BE2C (cell line): ENCODE results near the genes HSF5, TRIM37 and SMG8.

- RRBS = no CpG with 5 or more reads among the region's 15 CpGs
Measured at GRCh38 chr17:58003247-58004598, 3.3 kb downstream of the SRSF1 start.

- RRBS = under 1% methylated on average over 26 of the region's 57 CpGs
Measured at GRCh38 chr17:58083764-58084345, 636 bp downstream of the DYNLL2 start.

GRCh38 chr17:58305191-58305759 lies 23.3 kb downstream of the TSPOAP1 start:
- RRBS = 21% methylated on average over 3 of the region's 10 CpGs

- RRBS = no CpG with 5 or more reads among the region's 5 CpGs
Measured at GRCh38 chr17:58329646-58330060, 1.1 kb upstream of the TSPOAP1 start.

GRCh38 chr17:58330061-58330543 lies 1.5 kb upstream of the TSPOAP1 start:
- RRBS = no CpG with 5 or more reads among the region's 3 CpGs

DNA sequence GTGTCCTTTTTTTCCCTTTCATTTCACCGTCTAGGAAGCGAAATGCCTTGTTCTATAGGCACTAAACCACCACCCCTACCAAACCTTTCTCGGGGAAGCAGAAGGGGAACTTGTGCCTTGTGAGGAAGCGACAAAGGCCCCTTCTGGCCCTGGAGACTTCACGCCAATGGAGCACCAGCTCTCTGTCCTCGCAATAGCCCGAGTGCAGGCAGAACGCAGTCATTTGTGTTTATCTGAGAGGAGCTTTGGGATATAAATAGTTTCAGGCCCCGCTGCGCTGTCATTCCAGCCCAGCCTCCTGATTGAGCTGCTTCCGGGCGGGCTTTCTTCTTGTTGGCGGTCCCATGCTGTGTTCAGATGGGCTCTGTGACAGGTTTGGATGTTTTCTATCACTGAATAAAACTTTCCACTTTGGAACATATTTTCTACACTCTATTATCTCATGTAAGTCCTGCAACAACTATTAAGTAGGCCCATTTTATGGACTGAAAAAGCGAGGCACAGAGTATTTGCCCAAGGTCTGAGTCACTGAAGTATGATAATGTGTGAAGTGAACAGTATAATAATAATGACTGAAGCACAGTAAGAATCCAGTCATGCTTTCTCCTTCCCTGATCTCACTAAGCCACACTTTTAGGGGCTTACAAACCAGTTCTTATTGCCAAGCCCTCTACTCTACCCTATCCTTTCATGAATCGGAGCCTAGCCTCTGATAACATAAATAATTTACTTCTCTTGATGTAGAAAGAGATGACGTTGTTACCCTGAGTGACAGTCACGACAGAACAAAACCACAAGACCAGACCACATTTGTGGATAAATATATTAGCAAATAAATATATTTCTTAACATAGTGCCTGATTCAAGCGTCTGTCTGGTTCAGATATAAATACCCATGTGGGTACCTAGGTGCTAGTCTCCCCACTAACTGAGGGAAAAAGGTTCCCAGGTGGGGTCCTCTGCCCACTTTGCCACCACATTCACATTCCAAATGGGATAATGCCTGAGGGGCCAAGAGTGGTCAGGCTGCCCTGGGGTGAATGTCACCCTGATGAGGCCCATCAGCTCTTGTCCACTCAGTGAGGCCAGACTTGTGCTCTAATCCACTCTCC lies 1.2 kb upstream of the SUPT4H1 start:
- RRBS = no CpG with 5 or more reads among the region's 18 CpGs

GRCh38 chr17:58414564-58414989 lies 2.8 kb downstream of the RNF43 start:
- RRBS = no CpG with 5 or more reads among the region's 3 CpGs

GRCh38 chr17:58488166-58488629 lies at the start of gene HSF5:
TSS of gene HSF5 (minus strand) at chr17:58488408.
- RRBS = 93% methylated on average over 7 of the region's 54 CpGs

- RRBS = 1% methylated on average over 41 of the region's 88 CpGs
Measured at GRCh38 chr17:58531426-58532732, 12.2 kb downstream of the SEPTIN4 start.

DNA sequence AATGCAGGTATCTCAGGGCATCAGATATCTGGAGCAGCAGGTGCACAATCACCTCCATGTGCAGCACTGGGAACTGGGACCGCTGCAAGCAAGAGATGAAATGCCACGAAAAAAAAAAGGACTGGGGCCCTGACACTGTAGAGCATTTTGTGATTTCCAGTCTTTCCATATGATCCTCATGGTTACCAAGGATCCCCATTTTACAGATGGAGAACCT lies 67.0 kb upstream of the SEPTIN4 start:
- RRBS = no CpG with 5 or more reads among the region's 2 CpGs

- RRBS = no CpG with 5 or more reads among the region's 9 CpGs
Measured at GRCh38 chr17:58679854-58680252, 12.0 kb downstream of the IGBP1C start.

DNA sequence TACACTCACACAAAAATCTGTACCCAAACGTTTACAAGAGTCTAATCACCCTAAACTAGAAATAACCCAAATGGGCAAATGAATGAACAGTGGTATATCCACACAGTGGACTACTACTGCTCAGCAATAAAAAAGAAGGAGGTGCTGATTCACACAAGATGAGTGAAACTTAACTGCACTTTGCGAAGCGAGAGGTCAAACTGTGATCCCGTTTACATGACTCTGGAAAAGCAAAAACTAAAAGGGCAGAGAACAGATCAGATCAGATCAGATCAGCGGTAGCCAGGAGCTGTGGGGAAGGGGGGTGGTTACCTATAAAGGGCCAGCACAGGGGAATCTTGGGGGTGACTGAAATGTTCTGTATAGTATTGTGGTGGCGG lies 113.4 kb downstream of the TRIM37 start:
- RRBS = no CpG with 5 or more reads among the region's 6 CpGs

- RRBS = under 1% methylated on average over 15 of the region's 85 CpGs
Measured at GRCh38 chr17:59106570-59107735, at the start of gene TRIM37. TSS of gene TRIM37 (minus strand) at chr17:59106880.

DNA sequence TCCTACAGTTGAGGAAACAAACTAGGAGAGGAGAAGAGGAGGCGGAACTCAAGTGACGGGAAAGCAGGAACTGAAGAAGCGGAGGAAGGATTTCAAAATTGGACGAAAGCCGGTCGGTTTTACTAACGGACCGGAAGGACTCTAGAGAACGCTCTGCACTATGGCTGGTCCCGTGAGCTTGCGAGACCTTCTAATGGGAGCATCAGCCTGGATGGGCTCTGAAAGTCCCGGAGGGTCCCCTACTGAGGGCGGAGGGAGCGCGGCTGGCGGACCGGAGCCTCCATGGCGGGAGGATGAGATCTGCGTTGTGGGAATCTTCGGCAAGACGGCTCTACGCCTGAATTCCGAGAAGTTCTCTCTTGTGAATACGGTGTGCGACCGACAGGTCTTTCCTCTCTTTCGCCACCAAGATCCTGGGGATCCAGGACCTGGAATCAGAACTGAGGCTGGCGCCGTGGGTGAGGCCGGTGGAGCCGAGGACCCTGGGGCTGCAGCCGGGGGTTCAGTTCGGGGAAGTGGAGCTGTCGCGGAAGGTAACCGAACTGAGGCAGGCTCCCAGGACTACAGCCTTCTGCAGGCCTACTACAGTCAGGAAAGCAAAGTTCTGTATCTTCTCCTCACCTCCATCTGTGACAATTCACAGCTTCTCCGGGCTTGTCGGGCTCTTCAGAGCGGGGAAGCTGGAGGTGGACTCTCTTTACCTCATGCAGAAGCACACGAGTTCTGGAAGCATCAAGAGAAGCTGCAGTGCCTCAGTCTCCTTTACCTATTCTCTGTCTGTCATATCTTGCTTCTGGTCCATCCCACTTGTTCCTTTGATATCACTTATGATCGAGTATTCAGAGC lies at the start of gene SMG8:
SMG8 (plus strand) TSS at position 144 of the 846 bp plus-strand sequence.
- RRBS = under 1% methylated on average over 8 of the region's 41 CpGs

- RRBS = no CpG with 5 or more reads among the region's 7 CpGs
Measured at GRCh38 chr17:59374262-59375287, 43.1 kb downstream of the YPEL2 start.

GRCh38 chr17:59399155-59399638 lies 67.7 kb downstream of the YPEL2 start:
- RRBS = no CpG with 5 or more reads among the region's 5 CpGs

DNA sequence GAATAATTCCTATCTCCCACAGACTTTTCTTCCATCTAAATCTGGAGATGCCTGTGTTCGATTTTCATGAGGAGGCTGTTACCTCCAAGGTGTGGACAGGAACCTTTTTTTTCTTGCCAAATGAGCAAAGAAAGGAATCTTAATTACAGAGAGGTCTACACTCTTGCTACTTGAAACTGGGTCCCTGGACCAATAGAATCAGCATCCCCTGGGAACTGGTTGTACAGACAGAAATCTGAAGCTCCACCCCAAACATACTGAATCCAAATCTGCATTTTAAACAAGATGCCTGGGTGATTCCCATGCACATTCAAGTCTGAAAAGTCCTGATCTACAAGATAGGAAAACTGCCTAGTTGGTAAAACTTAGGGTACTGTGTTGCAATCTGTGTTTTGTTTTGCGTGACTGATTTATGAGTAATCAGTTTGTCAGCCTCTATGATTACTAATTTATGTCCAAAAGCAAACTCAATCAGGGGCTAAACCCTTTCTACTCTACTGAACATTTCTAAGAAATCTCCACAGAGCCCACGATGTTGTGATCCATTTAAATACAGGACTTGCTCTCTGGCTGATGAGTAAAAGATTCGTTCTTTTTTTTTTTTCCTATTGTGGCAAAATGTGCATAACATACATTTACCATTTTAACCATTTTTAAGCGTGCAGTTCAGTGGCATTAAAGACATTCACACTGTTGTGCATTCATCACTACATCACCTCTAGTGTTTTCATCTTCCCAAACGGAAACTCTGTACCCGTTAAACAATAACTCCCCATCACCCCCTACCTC lies 103.8 kb downstream of the YPEL2 start:
- RRBS = no CpG with 5 or more reads among the region's 7 CpGs

- RRBS = no CpG with 5 or more reads among the region's 6 CpGs
Measured at GRCh38 chr17:59527348-59527859, 38.0 kb upstream of the DHX40 start.

GRCh38 chr17:59696997-59697471 lies 10.2 kb downstream of the PTRH2 start:
- RRBS = no CpG with 5 or more reads among the region's 1 CpG

DNA sequence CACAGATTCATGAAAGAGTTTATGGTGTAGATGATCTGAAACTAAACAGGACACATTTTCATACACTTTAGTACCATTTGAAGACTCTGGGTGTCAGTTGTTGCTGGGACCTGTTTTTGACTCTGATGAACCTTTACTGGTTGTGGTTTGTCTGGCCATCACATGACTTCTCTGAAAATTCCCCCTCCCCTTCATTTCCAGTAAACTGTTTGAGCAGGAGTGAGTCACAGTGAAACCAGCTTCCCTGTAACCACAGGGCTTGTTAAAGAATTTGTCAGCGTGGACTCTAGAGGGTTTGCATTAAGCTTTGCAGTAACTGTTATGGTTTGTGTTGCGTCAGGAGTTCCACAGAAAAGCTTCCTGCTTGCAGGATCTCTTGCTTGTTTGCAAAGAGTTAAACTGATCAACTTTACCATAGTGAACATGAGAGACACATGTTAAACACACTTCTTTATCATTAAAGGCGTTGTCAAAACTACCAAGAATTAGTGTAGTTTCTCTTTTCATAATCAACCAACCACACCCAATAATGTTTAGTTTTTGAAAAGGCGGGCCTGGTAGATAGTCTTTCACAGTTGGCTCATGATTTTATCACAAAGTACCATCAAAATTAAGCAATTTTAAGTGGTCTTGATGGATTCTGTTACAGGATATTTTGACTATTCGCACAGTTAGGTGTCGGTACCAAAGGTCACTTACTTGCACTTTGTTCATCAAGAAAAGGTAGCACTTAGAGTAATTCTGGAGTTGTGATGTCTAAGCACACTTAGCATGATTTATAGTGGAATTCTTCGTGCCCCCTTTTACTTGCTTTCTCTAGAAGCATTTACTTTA lies 79.2 kb downstream of the VMP1 start:
- RRBS = no CpG with 5 or more reads among the region's 7 CpGs